Bronchus fibroblast of lung (primary cell): ENCODE results near the genes SCRN1, NEUROD6 and BBS9.

GRCh38 chr7:29193479-29194605 lies 733 bp upstream of the CHN2 start:
- RAMPAGE, long total RNA: no peak

DNA sequence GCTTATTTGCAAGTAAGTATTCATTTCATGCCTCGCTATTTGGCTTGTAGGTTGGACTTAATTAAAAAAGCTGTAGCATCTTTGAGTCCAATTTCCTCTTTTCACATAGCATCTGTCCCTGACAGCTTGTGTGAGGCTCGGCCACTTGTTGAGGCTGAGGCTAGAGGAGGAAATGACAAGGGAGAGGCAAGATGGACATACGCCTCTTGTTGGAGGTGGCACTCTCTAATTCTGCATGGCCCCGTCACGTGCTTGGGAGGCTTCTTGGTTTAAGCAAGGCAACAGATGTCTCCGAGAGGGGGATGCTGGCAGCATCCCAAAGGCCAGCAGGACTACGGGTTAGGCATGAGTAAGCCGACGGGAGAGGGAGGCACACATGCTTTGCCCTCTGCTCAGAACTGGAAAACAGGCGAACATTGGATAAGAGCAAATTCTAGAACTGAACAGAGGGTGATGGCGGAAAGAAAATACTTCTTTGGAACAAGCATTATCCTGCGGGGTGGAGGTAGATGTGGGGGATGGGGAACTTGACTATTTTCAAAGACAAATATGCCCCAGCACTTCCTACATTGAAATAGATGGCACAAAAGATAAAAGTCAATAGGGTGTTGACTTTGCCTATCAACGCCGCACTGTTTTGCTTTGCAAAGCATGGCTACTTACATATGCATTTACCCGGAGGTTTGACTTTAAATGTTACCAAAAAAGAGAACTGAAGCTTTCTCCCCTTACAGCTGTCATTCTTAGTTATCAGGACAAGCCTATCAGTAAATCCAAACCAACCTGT lies 94.7 kb downstream of the CHN2 start:
- RAMPAGE, long total RNA: no peak

- RAMPAGE, long total RNA: no peak
These were observed 74.0 kb downstream of the SCRN1 start for GRCh38 chr7:29915367-29916149.

GRCh38 chr7:29976725-29977040 lies 12.9 kb downstream of the SCRN1 start:
- RAMPAGE, long total RNA: no peak

DNA sequence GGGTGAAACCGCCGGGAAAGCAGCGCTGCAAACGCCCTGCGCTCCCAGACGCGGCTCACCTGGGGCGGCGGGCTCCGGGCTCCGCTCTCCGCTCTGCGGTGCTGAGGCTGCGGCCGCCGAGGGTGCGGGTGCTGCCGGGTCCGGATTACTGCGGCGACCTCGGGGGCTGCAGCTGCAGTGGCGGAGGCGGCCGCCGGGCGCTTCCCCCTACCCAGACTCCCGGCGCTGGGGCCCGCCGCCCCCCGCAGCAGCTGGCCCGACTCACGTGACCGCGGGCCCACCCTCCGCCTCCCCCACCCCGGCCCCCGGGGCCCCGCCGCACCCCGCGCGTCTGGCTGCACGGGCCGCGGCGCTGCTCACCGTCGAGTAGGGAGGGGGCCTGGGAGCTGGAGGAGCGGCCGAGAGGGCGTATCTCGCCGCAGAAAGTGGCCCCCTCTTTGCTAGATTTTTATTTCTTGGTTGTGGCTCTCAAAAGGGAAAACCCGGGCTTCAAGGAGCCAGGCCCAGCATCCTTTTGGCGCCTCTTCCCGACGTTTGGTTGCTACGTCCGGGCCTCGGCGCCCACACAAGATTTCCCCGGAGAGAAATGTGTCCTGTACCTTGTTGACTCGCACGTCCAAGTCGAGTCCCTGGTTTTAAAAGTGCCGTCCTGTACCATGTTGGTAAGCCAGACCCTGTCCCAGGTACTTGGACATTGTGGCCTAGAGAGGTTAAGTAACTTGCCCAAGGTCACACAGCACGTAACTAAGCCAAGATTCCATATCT lies at the start of gene SCRN1:
Gene SCRN1 (minus strand): TSS at position 219 of the 765 bp plus-strand sequence.
- RAMPAGE, long total RNA: start-site peak on the minus strand centred at position 203 of the sequence, 49 bp wide, 271 and 272 reads in 2 replicates

DNA sequence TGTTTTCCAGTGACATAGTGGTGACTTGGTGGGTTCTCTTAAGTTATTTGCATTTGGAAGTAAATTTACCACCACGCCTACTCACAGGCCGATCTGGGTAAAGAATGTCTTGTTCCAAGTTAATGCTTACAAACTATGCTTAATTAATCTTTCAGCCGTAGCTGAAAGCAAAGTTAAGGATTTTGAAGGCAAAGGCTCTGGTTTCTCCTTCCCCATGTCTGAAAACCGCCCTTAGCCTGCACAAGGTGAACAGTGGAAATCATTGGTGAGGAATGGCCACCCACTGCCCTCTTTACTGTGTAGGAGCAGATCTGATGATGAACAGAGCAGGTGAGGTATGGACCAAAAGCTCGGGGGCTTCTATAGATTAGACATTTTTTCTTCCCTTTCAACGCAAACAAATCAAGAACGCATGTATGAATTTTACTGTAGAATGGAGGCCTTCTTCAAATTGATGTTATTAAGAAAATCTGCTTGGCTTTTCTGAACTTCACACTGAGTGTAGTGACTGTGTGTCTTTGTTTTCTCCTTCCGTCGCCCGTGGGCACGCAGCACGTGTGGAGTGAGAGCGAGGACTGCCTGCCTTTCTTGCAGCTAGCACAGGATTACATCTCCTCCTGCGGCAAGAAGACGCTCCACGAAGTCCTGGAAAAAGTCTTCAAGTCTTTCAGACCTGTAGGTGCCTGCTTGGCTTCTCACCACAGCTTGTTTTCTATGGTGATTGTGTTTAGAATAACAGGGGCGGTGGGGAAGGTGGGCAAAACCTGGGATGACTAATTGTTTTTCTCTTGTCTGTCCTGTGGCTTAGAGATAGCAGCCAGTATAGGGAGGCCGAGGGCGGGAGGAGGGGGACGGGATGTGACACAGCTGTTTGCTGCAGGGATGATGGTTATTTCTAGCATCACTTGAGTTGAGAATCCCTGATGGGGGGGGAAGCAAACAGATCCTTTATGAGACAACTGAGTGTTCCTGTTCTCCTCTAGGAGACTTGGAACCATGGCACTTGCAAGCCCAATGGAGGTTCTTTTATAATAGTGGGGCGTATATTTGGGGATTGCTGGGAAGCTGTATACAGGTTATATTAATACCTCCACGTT lies 11.2 kb downstream of the MTURN start:
- RAMPAGE, long total RNA: no peak

DNA sequence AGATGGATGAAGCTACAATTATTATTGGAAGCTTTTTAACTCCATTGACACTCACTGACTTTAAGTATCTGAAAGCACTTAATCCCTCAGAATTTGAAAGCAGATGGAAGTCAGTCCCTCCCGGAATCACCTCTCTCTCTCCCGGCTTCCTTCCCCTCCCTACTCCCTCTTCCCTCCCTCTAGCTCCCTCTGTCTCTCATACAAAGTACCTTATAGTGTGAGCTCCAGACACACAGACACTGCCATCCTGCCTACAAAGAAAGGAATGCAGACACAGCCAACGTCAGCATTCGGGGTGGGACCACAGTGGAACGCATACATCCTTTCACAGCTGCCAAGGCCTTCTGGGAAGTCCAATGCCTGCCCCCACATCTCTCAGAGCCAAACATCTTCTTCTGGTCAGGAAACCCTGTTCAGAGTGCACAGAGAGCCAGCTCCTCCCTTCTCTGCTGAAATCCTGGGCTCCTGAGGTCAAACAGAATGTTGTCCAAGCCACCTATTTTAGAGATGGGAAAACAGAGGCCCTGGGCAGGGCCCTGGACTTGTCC lies 9.3 kb downstream of the NOD1 start:
- RAMPAGE, long total RNA: no peak

DNA sequence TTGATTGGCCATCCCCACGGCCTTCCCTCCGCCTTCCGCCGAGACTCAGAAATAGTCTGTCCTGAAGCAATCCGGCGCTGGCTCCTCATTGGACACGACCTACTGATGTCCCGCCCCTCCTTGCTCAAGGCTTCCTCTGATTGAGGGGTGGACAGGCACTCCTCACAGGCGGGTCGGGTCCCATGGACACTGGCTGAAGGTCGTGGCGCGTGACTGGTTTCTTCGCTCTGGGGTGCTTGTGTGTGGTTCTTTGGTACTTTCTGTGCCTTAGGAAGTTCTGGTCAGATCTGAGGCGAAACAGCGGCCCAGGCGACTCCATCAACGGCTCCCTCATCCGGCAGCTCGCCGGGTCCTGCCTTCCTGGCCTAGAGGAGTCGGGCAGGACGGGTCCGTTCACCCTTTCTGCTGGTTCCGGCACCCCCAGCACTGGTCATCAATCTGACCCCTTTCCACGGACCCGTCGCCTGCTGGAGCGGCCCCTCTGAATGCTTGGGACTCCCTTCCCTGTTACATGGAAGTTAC lies 347 bp upstream of the GGCT start:
- RAMPAGE, long total RNA: no peak

DNA sequence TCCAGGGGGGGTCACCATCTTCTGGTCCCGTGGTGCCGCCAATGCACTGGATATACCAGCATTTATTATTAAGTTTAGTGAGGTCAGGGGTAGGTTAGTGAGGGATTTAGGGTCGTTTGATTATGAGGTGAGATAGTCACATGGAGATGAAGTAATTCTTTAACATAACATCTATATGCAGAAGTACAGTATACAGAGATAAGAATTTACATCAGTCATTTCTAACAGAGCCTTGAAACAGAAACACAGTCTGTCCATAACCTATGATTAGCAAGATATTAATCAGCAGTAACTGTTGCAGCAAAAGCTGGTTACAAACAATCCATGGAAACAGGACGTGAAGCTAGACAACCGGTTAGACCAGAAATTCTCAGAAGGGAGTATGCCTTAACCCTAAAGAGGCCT lies 4.5 kb upstream of the GGCT start:
- RAMPAGE, long total RNA: no peak

DNA sequence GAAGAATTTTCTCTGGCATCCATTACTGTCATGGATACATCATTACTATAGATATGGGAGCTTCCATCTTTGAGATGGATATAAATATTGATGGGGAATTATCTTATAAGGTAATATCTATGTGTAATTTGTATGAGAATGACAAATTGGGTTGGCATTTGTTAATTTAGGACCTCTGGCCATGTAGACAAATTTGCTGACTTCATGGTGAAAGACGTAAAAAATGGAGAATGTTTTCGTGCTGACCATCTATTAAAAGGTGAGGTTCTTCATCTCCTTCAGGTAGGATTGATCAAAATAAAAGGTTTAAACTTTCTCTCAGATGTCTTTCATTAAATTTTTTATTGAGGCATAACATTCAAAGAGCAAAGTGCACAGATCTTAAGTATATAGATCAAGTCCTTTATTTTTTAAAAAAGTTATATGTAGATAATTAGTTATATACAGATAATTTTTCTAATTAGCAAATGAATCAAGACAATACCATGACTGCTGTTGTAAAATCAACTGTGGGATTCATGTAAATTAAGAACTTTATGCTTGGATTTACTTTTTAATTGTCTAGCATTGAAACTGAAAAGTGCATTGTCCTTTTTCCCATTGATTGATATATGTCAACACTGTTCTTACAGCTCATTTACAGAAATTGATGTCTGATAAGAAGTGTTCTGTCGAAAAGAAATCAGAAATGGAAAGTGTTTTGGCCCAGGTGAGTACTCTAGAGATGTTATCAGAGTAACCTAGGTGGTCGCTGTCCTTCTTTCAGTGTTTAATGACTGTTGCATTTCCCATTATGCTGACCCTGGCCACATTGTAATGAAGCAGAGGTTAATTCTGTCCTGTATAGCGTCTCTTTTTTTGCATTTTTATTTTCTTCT lies 8.4 kb downstream of the GARS1 start:
- RAMPAGE, long total RNA: no peak

DNA sequence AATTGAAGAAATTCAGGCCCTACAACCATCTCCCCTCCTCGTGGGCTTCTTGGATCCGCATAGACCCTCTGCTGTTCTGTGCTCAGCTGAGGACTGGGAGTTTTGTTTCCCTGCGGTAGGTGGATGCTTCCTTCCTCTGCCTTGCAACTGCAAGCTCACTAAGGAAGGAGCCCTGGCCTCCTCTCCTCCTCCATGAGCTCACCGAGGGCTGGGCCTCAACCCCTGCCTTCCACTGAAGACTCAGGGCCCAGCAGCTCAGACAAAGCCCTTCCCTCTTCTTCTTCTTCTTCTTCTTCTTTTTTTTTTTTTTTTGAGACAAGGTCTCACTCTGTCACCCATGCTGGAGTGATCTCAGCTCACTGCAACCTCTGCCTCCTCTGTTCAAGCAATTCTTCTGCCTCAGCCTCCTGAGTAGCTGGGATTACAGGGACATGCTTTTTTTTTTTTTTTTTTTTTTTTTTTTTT lies 34.2 kb upstream of the AQP1 start:
- RAMPAGE, long total RNA: no peak

DNA sequence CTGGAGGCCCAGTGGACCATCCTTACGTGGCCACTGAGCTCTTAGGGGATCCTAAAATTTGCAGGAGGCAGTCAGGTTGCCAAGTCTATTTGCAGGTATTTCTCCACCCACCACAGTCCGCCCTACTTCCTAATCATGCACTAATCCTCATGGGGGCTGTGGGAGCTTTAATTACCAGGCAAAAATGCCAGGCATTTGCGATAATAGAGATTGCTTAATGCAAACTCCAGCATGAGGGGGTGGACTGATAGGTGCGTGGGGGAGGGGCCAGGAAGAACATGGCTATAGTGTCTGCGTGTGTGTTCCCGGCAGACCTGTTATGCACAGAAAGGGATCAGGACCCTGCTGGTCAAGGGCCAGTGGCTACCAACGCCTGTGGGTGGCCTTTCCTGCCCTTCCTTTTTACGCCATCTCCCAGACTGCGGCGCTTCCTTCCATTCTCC lies 15.6 kb upstream of the AQP1 start:
- RAMPAGE, long total RNA: no peak

DNA sequence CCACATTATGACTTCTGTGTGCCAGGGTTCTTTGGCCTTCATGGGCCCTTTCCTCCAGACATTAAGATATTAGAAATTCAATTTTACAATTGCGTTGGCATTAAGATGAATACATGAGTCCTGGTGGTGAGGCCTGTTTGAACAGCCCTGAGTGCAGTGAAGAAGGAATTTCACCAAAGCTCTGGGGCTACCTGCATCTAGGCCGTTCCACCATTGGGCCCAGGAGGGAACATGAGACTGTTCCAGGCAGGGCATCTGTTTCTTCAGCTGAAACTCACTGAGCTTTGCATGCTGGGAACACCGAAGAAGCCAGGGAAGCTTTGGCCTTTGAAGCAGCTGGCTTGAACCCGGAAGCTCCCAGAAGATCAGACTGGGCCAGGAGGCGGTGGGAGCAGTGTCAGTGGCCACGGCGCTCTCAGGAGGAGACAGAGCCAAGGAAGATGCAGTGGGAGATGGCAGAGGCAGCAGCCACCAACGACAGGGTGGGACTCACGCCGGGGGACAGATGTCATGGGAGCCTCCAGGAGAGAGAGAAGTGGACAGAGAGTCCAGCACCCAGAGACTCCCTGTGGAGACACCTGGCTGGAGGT lies 6.7 kb upstream of the AQP1 start:
- RAMPAGE, long total RNA: no peak

DNA sequence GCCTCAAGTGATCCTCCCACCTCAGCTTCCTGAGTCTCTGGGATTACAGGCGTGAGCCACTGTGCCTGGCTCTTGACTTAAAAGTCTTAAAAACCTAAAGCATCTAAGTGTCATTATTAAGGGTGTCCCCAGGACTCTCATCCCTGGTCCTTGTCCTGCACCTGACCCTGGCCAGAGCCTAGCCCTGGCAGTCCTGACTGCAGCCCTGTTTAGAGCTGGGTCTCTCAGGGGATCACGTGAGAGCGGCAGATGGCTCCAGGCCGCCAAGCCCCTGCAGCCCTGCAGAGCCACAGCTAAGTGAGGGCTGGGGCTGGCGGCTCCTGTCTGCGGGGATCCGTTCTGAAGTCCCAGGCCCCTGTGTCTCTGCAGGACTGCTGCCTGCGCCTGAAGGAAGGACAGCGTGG lies 25.5 kb upstream of the GHRHR start:
- RAMPAGE, long total RNA: no peak

DNA sequence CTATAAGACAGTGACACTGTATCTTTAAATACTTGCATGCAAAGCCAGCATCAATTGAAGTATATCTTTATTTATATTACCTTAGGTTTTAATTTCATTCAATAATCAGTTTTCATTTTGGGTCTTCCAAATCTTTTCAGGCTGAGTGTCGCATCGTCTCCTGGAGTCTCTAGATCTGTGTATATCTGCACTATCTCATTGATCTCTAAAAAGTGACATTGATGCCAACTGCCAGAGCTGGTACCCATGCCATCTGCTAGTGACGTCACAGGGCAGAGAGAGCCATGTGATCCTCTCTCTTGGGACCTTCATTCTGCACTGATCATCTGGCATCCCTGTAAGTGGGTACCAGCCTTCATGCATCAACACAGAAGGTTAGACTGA lies at the start of gene NEUROD6:
Gene NEUROD6 (minus strand): TSS at position 214 of the 384 bp plus-strand sequence.
- RAMPAGE, long total RNA: no peak

DNA sequence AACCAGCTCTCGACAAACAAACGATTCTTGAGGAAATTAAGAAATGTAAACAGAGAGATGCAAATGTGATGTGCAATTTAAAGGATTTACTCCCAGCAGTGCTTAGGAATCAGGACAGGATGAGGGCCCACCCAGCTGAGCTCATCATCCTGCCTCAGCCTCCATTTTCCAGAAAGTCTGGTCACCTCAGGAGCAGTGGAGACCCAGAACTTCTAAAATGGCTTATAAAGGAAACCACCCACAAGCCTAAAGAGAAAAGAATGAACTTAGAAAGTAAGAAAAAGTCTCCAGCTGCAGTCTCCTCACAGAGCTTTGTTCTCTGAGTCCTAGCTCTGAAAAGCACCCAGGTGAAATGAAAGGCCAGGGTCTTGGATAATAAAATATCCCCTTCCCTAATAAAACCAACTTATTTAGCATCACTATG lies 83.0 kb downstream of the PDE1C start:
- RAMPAGE, long total RNA: no peak

DNA sequence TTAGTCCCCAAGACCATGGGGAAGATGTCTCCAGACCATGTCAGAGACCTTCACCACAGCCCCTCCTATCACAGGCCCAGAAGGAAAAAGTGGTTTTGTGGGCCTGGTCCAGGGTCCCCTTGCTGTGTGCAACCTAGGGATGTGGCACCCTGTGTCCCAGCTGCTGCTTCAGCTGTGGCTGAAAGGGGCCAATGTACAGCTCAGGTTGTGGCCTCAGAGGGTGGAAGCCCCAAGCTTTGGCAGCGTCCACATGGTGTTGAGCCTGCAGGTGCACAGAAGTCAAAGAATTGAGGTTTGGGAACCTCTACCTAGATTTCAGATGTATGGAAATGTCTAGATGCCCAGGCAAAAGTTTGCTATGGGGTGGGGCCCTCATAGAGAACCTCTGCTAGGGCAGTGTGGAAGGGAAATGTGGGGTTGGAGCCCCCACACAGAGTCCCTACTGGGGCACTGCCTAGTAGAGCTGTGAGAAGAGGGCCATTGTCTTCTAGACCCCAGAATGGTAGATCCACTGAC lies 26.5 kb downstream of the AVL9 start:
- RAMPAGE, long total RNA: no peak

GRCh38 chr7:32663800-32664220 lies 168.5 kb downstream of the AVL9 start:
- RAMPAGE, long total RNA: no peak

- RAMPAGE, long total RNA: no peak
These were observed 45.3 kb downstream of the FKBP9 start for GRCh38 chr7:33002464-33002981.

GRCh38 chr7:33128983-33130222 lies at the start of gene BBS9:
TSS of gene BBS9 (plus strand) at chr7:33129564.
- RAMPAGE, long total RNA: no peak